SUDHL5 (cell line): ENCODE data around the genes TACR1, LRRTM4 and TMSB10.

- PRO-cap = no peak
Observed at GRCh38 chr2:74730733-74731116, 76.7 kb downstream of the SEMA4F start.

DNA sequence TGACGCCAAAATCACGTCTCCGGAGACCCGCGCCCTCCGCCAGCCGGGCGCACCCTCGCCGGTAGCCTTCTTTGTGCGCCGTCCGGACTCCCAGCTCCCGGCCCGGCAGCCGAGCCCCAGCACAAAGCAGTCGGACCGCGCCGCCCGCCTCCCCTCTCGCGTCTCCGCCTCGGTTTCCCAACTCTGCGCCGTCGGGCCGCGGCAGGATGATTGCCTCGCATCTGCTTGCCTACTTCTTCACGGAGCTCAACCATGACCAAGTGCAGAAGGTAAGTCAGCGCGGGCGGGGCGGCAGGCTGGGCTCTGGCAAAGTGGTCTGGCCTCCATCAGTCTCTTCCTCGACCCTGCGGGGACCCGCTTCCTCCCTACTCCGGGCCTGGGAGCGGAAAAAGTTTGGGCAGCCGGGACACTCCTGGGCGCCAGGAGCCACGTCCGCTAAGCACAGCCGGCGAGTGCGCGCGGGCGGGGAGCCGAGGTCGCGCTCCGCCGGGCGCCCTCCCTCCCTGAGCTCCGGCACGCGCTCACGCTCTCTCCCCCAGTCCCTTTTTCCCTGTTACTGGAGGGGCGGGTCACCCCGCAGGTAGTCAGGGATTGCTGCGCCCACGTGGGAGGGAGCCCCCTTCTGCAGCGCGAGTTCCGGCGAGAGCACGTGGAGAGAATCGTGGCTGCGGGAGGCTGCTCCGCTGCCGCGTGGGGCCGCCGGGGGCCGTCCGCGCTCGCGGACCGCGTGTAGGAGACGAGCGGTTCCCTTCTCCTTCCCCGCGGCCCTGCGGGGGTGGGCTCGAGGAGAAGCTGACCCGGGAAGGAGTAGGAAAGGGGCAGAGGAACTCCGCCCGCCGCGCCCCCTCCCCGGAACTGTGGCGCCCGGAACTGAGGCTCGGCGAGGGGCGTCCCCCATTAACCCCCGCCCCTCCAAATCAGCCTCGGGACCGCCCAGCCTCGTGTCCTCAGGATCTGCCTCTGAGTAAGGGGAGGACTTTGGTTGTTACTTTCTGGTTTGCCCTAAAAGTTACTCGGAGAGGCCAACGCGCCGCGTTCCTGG, 769 bp downstream of the HK2 start:
- PRO-cap = bidirectional peak, plus-strand start at position 263 of the sequence, minus-strand start at position 166 of the sequence; bidirectional peak, plus-strand start at position 648 of the sequence, minus-strand start at position 558 of the sequence; bidirectional peak, plus-strand start at position 1,005 of the sequence, minus-strand start at position 872 of the sequence

- PRO-cap = no peak
Observed at GRCh38 chr2:74838003-74838506, 4.1 kb downstream of the HK2 start.

DNA sequence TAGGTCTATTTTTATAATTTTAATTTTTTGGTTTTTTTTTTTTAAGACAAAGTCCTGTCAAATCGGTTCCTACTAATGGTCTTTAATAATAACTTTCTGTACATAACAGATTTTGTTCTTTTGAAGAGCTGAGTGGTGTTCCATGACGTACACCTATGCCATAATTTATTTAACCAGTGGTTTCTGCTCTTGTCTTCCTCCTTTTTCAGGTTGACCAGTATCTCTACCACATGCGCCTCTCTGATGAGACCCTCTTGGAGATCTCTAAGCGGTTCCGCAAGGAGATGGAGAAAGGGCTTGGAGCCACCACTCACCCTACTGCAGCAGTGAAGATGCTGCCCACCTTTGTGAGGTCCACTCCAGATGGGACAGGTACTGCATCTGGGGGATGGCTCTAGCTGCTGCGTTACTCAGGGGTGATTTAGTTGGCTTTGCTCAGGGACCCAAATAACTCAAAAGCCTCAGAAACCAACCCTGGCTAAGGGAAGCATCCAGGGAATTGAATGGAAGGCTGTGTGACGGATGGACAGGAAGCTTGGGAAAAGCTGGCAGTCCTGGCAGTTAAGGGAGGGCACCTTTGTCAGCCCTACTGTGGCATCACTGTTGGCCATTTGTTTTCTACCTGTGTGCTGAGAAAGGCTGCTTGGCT, 20.3 kb downstream of the HK2 start:
- PRO-cap = no peak

GRCh38 chr2:74865248-74865643, 31.3 kb downstream of the HK2 start:
- PRO-cap = no peak

- PRO-cap = no peak
Observed at GRCh38 chr2:75199388-75199953, at the start of gene TACR1. Gene TACR1, minus strand, starts transcription at chr2:75199520.

- PRO-cap = no peak
Observed at GRCh38 chr2:75608791-75609372, 37.7 kb upstream of the MRPL19 start.

- PRO-cap = no peak
Observed at GRCh38 chr2:75679251-75679684, 31.4 kb downstream of the GCFC2 start.

DNA sequence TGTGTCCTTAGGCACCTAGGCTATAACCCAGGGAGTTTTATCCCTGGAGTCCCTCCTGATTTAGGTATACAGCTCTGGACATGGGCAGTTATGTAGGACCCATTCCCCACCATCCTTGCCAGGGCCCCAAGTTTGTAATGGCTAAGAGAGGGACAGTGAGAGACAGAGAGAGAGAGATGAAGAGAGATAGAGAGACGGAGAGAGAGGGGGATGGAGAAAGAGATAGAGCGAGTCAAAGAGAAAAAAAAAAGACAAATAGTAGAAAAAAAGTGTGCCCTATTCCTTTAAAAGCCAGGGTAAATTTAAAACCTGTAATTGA, 162.3 kb upstream of the GCFC2 start:
- PRO-cap = no peak

DNA sequence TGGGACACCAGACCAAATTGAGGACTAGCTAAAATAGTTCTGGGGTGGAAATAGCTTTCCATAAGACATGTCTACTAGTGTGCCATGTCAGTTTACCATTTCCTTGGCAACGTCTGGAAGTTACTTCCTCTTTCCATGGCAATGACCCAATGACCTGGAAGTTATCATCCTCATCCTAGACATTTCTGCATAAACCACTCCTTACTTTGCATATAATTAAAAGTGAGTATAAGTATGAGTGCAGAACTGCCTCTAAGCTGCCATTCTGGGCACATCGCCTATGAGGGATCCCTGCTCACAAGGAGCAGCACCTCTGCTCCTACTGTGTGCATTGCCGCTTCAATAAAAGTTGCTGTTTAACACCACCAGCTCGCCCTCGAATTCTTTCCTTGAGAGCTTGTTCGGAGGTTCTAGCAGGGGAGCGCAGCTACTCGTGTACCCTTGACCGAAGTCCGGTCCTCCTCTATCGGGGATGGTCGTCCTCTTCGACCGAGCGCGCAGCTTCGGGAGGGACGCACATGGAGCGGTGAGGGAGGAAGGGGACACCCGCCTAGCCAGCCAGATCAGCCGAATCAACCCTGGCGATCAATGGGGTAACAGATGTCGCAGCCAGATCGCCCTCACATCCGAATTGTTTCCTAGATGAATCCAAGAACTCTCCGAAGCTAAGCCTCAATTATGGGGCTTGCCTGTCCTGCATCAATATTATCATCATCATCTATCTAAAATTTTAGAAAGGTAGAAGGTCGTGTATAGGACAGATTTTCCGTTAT, 734.3 kb upstream of the GCFC2 start:
- PRO-cap = no peak

DNA sequence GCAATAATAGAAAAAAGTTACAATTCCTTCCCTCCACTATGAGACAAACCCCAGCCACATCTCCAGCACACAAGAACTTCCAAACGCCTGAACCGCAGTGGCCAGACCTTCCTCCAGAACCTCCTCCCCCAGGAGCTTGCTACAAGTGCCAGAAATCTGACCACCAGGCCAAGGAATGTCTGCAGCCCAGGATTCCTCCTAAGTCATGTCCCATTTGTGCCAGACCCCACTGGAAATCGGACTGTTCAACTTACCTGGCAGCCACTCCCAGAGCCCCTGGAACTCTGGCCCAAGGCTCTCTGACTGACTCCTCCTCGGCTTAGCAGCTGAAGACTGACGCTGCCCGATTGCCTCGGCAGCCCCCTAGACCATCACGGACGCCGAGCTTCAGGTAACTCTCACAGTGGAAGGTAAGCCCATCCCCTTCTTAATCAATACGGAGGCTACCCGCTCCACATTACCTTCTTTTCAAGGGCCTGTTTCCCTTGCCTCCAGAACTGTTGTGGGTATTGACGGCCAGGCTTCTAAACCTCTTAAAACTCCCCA, 431.6 kb downstream of the LRRTM4 start:
- PRO-cap = no peak

DNA sequence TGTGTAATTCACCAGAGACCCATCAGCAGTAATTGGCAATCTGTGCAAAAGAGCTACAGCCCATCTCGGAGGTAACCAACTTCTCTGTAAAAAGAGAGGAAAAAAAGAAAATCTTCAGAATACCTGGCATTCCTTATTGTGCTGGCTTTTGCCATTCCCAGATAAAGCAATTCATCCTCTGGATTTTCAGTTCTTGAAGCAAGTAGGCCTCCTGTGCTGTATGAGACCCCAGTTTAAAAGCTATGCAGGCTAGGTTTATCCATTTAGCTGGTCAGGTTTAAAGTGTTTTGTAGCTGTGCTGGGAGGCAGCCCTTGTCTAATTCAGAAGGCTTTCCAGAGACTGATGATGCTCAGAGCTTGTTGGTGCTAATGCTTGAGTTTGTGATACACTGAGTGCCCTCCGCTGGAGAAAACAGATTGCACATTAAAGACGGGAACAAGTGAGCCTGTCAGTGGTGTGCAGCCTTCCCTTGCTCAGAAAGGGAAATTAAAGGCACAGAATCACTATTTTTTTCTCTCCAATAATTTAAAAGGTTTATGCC, at the start of gene LRRTM4:
Gene LRRTM4, minus strand, starts transcription at position 391 of the 542 bp plus-strand sequence.
- PRO-cap = no peak

DNA sequence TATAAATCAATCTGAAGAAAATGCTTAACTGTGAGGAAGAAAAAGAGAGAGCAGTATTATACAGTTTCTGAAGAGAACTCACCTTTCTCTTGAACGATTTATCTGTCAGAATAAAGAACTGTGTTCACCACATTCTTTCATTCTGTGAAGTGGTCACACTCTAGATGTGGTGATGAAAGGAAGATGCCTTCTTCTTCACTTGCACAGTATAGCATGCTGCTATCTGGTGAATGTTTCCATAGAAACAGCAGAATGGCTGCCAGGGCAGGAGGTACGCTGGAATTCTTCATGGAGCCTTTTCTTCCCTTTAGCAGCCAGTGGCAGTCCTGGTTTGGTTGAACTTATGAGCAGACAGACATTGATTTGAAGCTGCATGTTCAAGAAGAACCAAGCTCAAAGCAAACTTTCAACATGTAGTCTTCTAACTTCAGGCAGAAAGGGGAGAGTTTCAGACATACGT, 1157.8 kb upstream of the LRRTM1 start:
- PRO-cap = no peak

- PRO-cap = no peak
Observed at GRCh38 chr2:81734784-81735181, 1430.2 kb upstream of the LRRTM1 start.

DNA sequence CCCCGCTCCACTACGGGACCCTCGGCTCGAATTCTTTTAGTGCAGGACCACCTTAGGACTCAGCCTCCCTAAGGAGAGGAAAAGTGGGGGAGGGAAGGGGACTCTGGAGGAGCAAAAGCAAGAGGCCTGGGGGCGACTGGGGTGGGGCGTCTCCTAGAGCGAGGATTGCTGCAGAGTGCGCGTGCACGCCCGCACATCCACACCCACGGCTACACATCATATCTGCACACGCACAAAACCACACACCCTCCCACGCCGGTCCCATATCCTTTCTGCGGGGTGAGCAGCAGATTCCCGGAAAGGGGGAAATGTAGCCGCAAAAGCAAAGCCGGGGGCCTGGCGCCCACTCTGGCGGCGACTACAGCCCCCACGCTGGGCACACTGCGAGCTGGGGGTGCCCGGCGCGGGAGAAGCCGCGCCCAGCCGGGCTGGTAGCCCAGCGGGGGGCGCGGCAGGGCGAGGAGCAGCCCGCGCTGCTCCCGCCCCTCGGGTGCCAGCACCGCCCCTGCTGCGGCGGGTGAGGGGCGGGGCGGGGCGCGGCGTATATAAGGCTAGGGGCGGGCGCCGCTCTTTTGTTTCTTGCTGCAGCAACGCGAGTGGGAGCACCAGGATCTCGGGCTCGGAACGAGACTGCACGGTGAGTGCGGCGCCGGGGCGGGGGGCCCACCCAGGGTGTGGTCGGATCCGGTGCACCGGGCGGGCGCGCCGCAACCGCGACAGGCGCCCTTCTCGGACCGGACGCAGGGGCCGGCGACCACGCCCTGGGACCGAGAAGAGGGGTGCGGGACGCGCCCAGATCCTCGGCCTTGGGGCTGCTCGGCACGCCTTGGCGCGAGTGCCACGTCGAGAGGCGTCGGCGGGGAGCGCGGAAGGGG, at the start of gene TMSB10:
Gene TMSB10, plus strand, starts transcription at position 575 of the 875 bp plus-strand sequence.
- PRO-cap = bidirectional peak, plus-strand start at position 575 of the sequence, minus-strand start at position 350 of the sequence

- PRO-cap = no peak
Observed at GRCh38 chr2:84969994-84970254, 1.0 kb upstream of the KCMF1 start.

- PRO-cap = bidirectional peak, plus-strand start at chr2:84971348, minus-strand start at chr2:84971172; bidirectional peak, plus-strand start at chr2:84971591, minus-strand start at chr2:84971448
Observed at GRCh38 chr2:84971316-84971537, 266 bp downstream of the KCMF1 start.

GRCh38 chr2:84991292-84991900, 20.4 kb downstream of the KCMF1 start:
- PRO-cap = no peak

- PRO-cap = no peak
Observed at GRCh38 chr2:85052955-85053852, 80.0 kb upstream of the TCF7L1 start.

GRCh38 chr2:85216007-85216521, 82.9 kb downstream of the TCF7L1 start:
- PRO-cap = no peak